Skin of body (tissue), 2 donors: ENCODE data around the gene RTN3.

DNA sequence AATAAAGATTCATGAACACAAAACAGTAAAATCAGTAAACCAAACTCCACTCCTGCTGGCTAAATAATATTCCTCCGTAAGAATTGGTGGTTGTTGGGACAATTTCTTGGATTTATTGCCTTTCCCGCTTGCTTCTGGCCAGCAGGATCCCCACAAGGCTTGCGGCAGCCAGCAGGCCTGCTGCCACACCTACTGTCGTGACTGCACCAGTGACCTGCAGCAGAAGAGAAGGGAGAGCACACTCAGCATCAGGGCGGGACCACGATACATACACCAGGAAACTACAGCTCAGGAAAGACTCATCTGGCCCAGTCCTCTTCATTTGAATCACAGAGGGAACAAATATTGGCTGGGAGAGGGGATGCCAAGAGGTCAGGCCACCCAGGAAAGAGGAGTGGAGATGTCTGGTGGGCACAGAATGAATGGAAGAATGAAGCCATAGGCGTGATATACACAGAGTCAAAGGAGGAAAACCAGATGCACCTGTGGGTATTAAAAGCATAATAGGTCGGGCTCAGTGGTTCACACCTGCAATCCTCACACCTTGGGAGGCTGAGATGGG lies 10.2 kb downstream of the PLAAT2 start:
- RAMPAGE, long total RNA, result no peak

GRCh38 chr11:63574412-63575416 lies 11.5 kb upstream of the PLAAT2 start:
- RAMPAGE, long total RNA, result no peak

DNA sequence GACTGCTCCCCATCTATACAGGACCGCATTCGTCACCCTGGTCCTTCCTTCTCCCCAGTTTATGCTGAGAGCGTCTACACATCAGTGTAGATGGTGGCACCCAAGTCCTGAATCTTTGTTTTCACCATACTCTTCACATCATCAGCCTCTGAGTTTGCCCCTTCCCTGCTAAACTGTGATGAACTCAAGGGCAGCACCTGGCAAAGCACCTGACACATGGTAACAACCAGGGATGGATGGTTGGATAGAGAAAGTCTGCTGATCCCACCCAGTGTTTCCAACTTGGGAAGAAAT lies 8.6 kb upstream of the PLAAT3 start:
- RAMPAGE, long total RNA, result no peak

GRCh38 chr11:63681004-63682284 lies at the start of gene RTN3:
TSS of gene RTN3 (plus strand) at chr11:63681500.
- RAMPAGE, long total RNA, result start-site peak on the plus strand at chr11:63681584-63681744, 500 and 77 reads in 2 replicates

- RAMPAGE, long total RNA, result no peak
These were observed 7.9 kb downstream of the RTN3 start for GRCh38 chr11:63689139-63689716.

DNA sequence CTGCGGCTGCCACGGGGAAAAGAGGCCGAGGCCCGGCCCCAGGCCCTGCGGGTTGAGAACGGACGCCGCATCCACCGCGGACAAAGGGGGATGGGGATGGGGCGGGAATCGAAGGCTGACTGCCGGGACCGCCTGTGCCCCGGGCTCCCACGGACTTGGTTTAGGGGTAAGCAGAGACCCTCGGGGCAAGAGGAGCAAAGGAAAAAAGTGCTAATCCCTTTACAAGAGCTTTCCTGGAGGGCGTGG lies 6.2 kb downstream of the ZFTA start:
- RAMPAGE, long total RNA, result no peak

DNA sequence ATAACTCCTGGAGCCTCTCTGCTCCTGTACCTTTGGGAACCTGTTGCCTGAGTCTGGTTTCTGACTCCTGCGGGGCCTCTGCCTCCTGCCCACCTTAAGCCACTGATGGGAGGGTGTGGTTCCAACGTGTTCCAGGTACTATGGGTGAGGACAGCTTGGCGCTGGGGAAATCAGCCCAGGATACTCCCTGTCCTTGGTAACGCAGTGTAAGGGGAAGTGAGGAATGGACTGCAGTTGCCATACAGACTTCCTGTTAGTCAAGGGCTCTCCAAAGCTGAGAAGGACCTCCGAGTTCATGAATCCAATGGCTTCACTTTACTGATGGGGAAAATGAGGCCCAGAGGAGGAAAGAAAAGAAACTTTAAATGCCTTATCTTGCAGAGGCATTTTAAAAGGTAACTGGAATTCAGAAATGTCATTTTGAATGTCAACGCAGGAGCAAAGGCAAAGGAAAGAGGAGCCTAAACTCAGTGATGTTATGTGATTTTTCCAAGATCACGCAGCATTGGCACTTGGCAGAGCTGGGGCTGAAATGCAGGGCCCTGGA lies 1.1 kb upstream of the MARK2 start:
- RAMPAGE, long total RNA, result no peak

- RAMPAGE, long total RNA, result no peak
These were observed 29.4 kb downstream of the MARK2 start for GRCh38 chr11:63868070-63869023.

DNA sequence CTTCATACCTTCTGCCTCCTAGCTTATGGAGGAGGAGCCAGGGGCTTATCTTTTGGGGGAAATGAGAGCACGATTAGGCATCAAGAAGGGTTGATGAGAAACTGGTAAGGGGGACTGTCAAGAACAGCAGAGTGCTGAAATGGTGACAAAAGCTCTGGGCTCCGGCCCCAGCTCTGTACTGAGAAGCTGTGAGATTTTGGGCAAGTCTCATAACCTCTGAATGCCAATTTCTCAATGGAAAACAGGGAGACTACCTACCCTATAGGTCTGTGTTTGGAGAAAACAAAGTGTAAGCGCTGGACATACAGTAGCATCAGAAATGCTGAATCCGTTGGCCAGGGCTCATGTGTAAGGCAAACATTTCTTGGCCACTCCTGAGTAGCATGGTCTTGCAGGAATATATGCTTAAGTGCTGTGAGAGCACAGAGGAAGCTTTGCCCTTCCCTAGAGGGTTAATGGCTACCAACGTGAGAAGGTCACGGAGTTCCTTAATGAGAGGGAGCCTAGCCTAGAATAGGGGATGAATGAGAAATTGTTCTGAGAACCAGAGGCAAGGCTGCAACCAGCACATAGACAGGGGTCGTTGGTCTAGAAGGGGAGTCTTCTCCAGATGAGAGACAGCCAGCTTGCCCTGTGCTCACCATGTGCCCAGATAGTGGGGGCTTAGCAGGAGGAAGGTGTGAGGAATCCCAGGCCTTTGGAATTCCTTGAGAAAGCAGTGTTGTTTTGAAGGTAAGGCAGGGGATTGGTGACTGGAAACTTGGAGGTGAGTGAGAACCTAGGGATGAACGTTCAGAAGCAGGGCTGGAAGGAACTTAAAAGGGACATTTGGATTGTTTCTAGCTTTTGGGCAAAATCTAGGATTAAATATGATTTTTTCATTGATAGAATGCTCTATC lies 29.6 kb downstream of the RCOR2 start:
- RAMPAGE, long total RNA, result no peak

- RAMPAGE, long total RNA, result no peak
These were observed 27.6 kb downstream of the RCOR2 start for GRCh38 chr11:63889267-63889863.

DNA sequence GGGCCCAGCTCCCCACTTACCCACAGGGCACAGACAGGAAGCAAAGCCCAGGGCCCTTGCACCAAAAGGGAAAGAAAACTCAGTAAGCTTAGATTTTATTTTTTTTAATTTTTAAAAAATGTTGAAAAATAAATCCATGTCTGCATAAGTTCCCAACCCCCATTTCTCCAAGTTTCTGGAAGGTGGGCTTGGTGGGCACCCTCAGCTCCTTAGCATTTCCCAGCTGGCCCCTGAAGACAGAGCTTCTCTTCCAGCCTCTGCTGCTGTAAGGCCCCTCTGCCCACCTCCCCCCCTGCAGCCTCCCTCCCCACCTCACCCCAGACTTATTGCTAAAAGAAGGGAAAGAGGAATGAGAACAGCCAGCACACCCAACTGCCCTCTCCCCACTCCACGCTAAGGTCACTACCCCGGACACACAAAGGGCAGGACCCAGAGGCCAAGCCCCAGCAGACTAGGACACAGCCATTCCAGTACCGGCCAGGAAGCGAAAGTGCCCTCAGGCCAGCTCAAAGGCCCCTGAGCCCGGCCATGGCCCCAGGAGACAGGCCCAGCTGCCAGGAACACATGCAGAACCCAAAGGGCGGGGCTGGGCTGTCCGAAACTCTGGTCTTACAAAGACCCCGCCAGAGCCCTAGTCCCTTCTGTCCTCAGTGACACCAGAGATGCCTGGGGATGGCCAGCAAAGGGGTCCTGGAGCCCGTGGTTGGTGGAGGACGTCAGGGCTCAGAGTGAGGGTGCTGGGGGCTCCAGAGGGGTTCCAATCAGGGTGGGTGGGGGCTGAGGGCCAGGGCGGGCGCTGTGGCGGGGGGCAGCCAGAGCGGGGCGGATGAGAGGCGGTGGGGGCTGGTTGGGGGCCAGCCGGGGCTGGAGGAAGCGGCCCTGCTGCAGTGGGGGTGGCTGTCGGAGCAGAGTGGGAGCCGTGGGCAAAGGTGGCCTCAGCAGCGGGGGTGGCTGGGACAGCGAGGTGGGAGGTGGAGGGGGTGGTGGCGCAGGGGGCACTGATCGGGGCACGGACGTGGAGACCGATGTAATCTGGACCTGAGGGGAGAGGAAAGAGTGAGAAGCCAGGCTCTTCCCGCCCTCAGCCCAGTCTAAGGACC lies 5.5 kb downstream of the RCOR2 start:
- RAMPAGE, long total RNA, result no peak

- RAMPAGE, long total RNA, result no peak
These were observed 8.0 kb downstream of the NAA40 start for GRCh38 chr11:63946727-63947209.

- RAMPAGE, long total RNA, result no peak
These were observed 15.7 kb downstream of the OTUB1 start for GRCh38 chr11:64001842-64002392.

GRCh38 chr11:64028314-64028829 lies 7.4 kb upstream of the FLRT1 start:
- RAMPAGE, long total RNA, result no peak

GRCh38 chr11:64081875-64082265 lies 46.1 kb downstream of the FLRT1 start:
- RAMPAGE, long total RNA, result no peak

GRCh38 chr11:64094423-64094743 lies 58.7 kb downstream of the FLRT1 start:
- RAMPAGE, long total RNA, result no peak

DNA sequence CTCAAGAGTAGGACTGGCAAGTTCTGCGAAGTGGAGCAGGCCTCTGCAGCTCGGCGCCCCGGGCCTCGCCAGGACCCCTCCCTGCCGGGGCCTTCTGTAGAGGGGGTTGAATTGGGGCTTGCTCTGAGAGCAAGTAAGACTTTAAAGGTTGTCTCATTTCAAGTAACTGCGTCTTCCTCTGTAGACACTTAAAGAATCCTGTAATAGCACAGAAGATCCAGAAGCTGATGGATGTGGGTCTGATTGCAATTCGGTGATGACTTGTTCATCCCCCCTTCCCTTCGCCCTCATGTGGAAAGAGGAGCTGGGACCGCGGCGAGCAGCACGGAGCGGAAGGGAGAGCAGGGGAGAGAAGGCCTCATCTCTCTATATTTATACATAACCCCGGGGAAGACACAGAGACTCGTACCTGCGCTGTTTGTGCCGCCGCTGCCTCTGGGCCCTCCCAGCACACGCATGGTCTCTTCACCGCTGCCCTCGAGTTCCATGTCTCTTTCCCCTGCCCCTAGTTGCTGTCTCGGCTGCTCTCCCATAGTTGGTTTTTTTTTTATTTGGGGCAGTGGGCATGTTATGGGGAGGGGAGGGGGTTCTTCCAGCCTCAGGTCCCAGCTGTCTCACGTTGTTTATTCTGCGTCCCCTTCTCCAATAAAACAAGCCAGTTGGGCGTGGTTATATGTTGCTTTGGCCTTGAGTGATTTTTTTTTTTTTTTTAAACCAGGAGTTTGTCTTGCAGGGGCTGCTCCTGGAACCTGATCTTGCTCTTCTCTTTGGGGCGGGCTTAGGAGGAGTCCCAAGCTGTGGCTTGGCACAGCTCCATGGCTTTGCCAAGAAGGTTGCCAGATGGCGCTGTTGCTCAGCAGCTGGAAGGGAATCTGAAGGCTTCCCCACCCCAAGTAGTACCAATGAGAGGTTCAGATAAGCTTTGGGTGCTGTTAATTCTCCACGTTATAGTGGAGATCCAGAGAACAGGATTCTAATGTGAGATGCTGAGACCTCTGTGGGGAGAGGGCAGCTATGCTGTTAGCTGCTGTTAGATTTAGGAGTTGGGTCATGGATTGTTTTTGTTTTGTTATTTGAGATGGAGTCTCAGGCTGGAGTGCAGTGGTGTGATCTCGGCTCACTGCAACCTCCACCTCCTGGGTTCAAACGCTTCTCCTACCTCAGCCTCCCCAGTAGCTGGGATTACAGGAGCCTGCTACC lies 2.3 kb upstream of the FERMT3 start:
- RAMPAGE, long total RNA, result no peak

GRCh38 chr11:64207064-64208159 lies 891 bp downstream of the FERMT3 start:
- RAMPAGE, long total RNA, result no peak

GRCh38 chr11:64220466-64221277 lies 5.3 kb downstream of the TRPT1 start:
- RAMPAGE, long total RNA, result no peak

DNA sequence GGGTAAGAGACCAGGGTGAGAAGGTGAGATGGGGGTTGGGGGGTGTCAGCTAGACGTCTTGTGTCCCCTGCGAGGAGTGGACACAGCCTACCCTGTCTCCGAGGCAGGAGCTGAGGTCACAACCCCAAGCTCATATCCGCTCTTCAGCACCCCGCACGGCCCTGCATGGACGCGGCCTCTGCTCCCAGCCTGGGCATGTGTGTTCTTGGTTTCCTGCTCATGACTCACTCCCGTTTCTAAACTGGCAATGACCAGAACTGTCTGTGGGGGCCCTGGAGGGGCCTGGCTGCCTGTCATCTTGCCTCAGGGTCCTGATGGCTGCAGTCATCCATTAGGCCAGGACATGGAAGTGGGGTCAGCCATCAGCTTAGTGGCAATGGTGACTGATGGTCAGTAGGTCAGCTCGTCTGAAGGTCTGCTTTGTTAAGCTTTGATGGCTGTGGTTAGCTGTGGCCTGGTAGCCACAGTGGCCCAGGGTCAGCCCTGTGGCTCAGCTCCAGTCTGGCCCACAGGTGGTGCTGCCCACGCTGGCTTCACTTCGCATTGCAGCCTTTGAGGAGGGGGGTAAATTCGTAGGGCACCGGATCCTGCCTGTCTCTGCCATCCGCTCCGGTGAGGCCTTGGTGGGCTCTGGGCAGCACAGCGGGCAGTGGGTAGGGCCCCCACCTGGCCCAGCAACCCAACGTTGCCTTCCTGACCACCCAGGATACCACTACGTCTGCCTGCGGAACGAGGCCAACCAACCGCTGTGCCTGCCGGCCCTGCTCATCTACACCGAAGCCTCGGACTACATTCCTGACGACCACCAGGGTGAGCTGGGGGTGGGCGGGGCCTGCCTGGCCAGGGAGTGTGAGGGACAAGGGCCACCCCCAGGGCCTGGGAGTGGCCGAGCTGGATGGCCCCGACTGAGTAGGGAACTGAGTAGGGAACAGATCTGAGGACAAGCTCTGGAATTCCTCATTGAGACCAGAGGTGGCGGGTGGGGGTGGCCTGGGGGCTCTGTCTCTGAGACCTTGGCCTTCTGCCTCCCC lies 12.0 kb downstream of the PLCB3 start:
- RAMPAGE, long total RNA, result no peak